ENCODE results near the genes CDHR5 and CD151.

DNA sequence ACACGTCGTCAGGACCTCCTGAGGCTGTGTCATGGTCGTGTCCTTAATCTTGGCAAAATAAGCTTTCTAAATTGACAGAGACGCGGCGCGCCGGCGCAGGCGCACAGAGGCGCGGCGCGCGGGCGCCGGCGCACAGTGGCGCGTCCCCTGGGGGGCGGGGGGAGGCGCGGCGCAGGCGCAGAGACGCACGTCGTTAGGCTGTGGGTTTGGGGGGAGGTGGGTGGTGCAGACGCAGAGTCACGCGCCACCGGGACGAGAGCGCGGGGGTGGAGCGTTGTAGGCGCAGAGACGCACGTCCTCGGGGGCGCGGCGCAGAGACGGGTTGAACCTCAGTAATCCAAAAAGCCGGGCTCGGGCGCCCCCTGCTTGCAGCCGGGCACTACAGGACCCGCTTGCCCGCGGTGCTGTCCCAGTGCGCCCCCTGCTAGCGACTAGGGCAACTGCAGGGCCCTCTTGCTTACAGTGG is 3.5 kb upstream of the SCGB1C1 start:
- PRO-cap: no peak

DNA sequence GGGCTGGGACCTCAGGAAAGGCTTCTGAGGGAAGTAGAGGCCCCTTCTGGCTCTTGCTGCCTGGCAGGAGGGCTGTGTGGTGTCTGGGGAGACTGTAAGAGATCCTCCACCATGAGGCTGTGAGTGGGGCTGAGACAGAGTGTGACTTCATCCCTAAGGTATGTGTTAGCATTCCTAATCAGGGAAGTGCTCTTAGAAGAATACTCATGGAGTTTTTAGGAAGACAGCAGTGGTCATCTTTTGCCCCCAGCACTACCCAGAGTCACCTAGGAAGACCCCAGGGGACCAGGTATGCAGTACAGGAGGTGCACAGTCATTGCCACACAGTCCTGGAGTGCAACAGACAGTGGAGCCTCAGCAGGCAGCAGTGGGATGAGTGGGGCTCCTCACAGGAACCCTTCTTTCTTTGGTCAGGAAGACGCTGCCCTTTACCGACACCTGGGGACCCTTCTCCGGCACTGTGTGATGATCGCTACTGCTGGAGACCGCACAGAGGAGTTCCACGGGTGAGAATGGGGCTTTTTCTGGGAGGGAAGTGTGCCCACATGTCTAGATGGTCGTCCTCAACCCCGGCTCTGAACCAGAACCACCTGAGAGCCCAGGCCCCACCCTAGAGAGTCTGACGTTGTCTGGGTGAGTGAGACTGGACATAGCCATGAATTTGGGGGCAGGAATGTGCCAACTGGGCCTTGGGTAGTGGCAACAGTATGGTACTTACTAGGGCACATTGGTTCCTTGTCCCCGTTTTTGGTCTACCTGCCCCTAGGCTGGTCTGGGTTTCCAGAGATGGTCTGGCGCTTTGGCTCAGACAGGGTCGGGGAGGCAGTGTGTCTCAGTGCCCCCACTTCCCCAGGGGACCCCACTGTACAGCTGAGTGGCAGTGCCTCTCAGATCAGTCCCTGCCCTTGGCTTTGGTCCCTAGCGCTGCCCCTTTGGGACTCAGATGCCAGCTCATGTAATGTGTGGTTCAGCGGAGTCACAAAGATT is 2.9 kb downstream of the RIC8A start:
- PRO-cap: no peak

- PRO-cap: no peak
Observed at GRCh38 chr11:279811-281104, 2.1 kb downstream of the NLRP6 start.

DNA sequence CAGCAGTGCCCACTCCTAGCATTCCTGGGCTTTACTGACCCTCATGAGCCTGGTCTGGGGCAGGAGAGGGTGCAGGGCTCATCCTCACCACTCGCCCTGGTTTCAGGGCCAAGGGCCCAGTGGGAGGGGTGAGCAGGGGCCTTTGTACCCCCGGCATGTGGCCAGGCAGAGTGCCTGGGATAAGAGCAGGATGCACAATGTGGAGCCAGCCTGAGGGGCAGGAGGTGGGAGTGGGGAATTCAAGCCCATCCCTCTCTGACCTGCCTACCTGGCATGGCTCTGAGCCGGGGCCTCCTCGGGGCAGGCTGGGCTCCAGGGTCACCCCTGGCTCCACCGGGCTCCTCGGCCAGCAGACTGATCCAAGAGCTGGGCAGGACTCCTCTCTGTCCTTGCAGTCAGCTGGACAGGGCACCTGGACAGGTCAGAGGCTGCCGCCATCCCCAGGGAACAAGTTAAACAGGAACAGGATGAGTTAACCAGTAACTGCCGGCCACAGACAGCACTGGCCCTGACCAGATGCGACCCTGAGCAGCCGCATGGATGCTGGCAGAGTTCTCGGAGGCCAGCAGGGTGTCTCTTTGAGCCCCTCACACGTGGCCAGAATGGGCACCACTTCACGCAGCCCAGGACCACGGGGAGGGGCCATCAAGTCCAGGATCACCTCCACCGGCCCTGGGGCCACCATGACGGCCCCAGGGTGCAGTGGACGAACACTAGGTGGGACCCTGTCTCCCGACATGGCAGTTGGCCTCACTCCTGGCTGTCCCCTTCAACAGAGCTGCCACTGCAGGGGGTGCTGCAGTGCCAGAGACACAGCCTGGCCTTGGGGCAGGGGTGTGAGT is 5.0 kb downstream of the SIGIRR start:
- PRO-cap: no peak

DNA sequence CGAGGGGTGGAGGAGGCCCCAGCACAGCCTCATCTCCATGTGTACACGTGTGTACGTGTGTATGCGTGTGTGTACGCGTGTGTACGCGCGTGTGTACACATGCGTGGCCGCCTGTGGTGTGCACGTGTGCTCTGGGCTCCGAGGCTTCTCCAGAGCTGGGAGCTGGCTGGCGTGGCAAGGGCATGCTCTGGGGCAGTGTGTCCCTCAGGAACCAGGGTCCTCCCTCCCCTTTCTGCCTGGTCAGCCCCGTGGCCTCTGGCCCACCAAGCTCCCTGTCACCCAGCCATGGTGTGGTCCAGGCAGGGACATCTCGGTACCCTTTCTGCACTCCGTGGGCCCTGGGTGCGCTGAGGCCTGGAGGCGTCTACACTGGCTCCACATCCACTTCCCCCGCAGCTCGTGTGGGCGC is 16.3 kb downstream of the RNH1 start:
- PRO-cap: no peak

GRCh38 chr11:498271-498772 is 8.7 kb downstream of the RNH1 start:
- PRO-cap: no peak

- PRO-cap: no peak
Observed at GRCh38 chr11:502059-502566, 4.9 kb downstream of the RNH1 start.

DNA sequence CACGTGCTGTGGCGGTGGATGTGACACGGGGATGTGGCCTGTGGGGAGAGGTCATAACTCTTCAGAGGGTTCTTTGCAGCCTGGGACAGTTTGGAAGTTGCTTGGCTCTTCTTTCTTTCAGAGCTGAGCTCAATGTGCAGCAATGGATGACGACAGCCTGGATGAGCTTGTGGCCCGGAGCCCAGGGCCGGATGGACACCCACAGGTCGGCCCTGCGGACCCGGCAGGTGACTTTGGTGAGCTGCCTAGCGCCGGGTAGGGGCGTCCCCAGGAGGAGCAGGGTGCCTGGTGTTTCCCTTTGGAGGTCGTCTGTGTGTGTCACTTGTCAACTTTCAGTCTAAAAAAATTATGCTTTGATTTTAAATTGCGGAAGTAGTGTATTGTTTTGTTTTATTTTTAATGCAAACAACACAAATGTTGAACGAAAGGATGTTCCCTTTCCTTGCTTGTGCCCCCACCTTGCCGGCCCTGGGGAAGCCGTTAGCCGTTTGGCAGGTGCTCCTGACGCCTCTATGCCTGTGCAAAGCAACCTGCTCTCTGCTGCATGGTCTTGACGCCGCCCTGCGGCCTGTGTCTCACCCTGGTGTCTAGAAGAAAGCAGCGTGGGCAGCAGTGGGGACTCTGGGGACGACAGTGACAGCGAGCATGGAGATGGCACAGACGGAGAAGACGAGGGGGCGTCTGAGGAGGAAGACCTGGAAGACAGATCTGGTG is 5.3 kb downstream of the PHRF1 start:
- PRO-cap: no peak

GRCh38 chr11:584327-584706 is 8.0 kb downstream of the PHRF1 start:
- PRO-cap: no peak

DNA sequence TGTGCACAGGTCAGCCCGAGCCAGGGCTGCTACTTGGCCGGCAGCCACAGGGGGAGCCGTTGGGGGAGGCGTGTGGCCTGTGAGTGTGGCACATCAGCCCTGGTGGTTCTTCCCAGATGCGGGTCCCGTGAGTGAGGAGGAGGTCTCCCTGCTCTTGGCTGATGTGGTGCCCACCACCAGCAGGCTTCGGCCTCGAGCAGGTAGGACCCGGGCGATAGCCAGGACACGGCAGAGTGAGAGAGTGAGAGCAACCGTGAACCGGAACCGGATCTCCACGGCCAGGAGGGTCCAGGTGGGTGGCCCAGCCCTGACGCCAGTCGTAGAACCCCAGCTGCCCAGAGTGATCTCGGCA is 18.5 kb downstream of the IRF7 start:
- PRO-cap: no peak

DNA sequence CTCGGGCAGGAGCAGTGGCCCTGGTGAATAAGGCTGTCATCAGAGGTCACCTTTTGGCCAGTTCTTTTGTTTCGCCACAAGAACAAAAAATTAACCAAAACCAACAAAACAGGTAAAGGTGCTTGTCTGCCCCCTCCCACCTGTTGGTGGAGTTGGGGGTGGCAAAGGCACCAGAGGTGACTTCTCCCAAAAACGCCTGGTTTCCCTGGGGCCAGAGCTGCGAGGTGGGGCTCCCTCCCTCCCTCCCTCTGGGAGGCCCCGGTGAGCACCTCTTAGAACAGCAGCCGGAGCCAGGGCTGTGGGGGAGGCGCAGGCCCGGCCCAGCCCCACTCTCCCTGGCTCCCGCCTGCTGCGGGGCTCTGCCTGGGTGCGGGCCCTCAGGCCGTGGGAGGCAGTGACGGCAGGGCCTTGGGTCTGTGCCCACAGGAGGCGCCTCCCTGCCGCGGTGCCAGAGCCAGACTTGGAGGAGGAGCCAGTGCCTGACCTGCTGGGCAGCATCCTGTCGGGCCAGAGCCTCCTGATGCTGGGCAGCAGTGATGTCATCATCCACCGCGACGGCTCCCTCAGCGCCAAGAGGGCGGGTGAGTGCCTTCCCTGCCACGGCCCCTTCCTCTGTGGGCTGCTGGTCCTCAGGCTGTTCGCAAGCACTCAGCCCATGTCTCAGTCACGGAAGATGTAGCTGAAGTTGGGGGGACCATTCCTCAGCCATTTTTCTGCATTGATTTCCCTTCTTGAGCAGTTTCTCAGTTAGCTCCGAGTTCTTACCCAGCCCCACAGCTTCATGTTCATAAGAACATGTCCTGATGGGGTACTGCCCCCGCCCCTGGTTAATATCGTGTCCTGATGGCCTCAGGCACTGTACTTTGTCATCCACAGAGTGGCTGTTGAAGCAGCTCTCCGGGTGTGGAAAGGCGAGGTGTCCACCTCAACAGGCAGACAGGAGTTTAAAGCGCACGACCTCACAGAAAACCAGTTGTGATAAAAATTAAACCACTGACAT is 9.4 kb downstream of the IRF7 start:
- PRO-cap: no peak

GRCh38 chr11:614095-614992 is 1.4 kb downstream of the IRF7 start:
- PRO-cap: no peak

DNA sequence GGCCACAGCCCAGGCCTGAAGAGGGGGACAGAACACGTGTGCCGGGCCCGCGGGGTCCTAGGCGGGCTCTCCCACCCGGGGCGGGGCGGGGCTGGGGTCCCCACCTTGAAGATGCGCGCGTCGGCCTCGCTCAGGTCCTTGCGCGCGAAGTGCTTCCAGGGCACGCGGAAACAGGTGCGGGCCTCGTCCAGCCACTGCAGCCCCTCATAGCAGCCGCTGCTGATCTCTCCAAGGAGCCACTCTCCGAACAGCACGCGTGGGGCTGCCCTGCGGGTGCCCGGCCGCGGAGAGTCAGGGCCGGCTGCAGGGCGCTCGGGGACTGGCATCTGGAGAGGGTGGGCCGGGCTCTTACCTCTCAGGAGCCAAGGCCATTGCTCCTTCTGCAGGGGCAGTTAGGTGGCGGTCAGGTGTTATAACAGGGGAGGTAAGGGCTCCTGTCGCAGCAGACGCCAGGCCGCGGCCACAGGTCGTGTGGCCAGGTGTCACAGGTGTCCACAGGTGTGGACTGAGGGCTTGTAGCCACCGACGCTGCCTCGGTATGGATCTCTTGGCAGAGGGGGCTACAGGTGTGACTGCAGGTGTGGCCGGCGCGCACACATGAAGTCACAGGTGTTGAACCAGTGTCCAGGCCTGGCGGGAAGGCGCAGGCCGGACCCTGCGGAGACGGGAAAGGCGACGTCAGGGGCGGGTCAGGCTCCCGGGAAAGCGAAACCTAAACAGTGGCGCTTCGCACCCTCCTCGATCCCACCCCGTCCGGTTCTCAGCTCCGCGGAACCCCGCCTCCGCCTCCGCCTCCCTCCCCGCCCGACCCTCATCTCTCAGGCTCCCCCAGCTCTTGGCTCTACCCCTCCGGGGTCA is 528 bp downstream of the IRF7 start:
- PRO-cap: bidirectional peak, plus-strand start at position 722 of the sequence, minus-strand start at position 674 of the sequence

GRCh38 chr11:620014-620549 is 4.3 kb upstream of the IRF7 start:
- PRO-cap: no peak

- PRO-cap: no peak
Observed at GRCh38 chr11:624769-625950, at the start of gene CDHR5. CDHR5 (minus strand) TSS chr11:624955.

DNA sequence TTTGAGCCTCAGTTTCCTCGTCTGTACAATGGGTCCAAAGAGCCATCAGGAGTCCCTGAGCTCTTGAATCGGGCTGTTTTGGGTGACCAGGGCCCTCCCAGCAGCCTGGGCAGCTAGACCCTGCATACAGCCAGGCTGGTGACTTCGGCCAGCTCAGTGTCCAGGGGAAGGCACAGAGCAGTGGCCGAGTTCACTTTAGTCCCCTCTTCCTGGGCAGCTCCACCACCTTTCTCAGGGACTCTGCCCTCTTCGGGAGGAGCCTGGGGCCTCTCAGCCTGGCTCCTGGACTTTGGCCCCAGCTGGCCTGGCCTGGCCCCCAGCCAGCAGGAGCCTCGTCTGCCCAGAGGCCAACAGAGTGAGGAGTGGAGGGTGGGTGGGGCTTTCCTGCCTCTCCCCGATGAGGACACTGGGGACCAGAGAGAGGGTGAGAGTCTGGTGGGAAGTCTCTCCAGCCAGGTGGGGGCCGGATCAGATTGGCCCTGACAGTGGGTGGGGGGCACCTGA is 6.7 kb downstream of the EPS8L2 start:
- PRO-cap: no peak

DNA sequence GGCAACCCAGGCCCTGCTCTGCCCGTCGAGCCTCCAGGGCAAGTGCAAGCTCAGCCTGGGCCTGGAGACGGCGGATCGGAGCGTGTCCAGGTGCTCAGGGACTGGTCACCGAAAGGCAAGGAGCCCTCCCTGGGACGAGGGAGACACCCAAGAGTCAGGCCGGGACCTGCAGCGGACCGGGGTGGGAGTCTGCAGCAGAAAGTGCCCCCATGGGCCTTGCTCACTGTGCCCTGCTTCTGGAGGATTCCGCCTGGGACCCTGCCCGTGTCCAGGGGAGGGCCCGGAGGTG is 5.1 kb upstream of the GATD1 start:
- PRO-cap: no peak

DNA sequence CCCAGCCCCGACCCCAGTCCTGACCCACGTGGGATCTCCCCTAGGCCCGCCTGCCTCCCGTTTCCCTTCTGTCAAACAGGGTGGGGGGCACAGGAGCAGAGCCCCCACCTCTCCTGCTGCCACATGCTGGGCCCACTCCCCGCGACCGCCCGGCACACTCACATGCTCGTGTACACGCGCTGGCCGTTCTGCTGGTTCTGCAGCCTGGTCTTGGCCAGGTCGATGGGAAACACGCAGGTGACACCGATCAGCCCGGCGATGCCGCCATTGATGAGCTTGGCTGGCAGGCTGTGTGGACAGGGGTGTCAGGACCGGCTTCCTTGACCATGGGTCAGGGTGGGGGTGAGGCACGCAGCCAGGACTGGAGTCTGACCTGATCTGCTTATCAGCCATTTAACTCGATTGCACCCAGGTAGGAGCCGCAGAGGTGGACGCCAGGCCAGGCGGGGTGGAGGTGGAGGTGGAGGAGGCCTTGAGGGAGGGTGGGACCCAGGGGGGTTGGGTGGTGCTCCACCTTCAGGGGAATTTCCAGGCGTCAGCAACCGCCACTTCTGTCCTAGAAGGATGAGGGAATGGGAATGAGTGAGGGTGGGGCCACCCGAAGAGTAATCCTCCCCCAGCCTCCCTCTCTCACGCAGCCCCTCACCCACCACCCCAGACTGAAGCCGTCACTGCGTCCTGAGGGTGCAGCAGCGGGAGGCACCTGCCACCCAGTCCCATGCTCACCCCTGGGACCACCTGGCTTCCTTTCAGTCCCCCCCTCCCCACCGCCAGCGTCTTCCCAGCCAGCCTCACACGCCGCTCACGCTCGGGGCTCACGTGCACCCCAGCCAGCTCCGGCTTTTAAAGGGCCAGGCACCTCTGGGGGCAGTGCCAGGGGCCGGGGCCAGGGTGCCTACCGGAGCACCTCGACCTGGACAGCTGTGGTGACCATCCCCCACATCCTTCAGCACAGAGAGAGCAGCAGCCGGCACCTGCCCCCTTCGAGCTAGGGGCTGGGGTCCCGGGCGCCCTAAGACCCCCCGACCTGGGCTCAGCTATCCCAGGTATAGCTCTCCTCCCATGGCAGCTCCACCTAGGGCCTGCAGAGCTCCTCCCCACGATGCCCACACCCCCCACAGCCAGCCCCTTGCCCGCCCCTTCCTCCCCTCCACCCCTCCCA is 3.1 kb downstream of the SLC25A22 start:
- PRO-cap: no peak

DNA sequence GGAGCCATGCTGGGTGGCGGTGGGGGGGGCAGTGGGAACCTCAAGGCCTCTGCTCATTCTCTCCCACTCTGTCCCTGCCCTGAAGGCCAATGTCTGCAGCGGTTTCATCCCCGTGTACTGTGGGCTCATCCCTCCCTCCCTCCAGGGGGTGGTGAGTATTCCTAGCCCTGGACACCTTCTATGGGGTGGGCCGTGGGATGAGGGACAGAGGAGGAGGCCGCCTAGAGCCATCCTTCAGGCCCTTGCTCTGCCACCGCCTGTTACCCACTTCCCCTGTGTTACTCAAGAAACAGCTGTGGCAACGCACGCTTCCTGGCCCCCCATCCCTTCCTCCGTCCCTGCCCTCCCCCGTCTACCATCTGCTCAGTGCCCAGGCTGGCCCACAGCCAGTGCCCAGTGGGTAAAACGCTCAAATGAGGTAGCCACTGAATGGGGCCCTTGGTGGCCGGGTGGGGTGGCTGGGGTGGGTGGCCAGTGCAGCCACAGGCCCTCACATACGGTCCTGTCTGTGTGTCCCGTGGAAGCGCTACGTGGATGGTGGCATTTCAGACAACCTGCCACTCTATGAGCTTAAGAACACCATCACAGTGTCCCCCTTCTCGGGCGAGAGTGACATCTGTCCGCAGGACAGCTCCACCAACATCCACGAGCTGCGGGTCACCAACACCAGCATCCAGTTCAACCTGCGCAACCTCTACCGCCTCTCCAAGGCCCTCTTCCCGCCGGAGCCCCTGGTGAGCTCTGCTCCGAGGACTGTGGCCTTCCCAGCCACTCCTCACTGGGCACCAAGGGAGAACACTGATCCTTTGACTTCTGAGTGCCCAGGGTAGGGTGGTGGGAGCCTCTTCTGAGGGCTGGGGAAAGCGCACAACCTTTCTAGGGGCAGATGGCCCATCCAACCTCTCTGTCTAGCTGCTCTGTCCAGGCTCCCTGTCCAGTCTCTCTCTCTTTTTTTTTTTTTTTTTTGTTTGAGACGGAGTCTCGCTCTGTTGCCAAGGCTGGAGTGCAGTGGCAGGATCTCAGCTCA is 3.5 kb downstream of the PNPLA2 start:
- PRO-cap: no peak

GRCh38 chr11:832410-833307 is at the start of gene CD151:
CD151 (plus strand) TSS chr11:832952.
- PRO-cap: unidirectional peak, plus-strand start at chr11:832986; bidirectional peak, plus-strand start at chr11:833263, minus-strand start at chr11:833137